Mucosa of descending colon (tissue), 1 donor: ENCODE measurements around the genes PI16 and CMTR1.

GRCh38 chr6:36954157-36955132 is at the start of gene PI16:
Gene PI16, plus strand, starts transcription at chr6:36954738.
- PRO-cap: no peak

DNA sequence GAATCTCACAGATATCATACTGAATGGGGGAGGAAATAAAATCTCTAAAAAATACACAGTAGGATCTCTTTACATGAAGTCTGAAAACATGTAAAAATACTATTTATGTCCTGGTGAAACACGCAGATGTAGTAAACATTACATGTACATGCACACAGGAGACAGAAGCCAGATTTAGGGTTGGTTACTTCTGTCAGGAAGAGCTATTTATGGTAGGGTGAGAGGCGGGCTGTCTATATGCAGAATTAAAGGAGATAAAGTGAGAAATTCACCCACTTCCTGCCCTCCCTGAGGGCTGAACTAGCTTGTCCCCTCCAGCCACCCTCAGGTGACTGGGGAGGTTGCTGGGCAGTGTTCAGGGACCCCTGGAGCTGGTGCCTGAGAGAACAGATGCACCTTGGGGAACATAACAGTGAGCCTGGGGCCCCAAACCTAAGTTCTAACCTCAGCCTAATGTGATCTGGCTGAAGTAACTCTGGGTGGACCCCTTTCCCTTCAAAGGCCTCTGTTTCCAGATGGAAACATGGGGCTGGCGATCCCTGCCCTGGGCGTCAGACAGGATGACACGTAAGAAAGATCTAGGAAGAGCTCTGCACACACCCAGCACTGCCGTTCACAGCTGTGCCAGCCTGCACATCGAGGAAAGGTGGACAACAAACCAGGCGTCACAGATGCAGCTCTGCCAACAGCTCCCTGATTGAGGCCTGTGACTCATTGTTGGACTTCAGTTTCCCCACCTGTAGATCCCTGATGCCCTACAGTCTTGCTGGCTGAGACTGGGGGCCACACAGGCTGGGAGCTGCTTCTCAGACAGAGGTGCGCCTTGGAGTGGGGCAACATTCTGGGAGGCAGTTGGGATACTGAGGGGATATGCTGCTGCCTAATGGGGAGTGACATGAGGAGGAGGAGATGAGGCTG is 1.3 kb downstream of the PI16 start:
- PRO-cap: no peak

DNA sequence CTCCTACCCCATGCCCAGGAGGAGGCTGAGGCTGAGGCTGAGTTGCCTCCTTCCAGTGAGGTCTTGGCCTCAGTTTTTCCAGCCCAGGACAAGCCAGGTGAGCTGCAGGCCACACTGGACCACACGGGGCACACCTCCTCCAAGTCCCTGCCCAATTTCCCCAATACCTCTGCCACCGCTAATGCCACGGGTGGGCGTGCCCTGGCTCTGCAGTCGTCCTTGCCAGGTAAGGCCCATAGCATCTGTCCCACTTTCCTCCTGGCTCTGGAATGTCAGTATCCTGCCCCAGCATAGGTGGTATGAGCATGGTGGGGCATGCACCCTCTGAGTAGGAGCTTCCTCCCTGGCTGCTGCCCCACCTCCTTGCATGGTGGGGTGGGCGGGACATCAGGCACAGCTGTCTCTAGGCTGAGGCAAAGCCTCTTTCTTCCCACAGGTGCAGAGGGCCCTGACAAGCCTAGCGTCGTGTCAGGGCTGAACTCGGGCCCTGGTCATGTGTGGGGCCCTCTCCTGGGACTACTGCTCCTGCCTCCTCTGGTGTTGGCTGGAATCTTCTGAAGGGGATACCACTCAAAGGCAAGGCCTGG is 8.9 kb downstream of the PI16 start:
- PRO-cap: no peak

DNA sequence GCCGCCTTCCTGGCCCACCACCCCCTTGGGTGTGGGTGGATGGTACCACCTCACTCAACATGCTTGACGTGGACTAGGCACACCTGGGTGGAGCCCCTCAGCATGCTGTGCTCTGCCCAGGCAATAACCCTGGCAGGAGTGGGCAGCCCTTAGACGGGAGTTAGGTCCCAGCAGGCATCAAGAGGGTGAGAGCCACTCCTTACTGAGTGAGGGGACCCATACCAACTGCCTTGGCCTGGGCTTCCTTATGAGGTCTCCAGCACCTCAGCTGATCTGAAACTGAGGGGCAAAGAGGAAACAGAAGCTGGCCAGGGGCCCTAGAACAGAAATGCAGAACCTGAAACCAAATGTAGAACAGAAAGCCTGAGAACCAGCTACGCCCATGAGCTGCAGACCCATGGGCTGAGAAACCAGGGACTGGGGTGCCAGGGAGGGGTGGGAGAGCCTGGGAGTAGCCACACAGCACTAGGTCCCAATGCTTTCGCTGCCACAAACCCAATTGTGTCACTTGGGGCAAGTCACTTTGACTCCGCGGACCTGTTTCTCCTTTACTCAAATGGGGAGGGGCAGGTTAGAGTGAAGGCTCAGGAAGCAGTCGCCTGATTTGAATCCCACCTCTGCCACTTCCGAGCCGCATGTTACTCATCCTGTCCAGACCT is 2.1 kb downstream of the FGD2 start:
- PRO-cap: bidirectional peak, plus-strand start at position 428 of the sequence, minus-strand start at position 281 of the sequence

- PRO-cap: no peak
Measured at GRCh38 chr6:37015583-37016026, 10.2 kb downstream of the FGD2 start.

- PRO-cap: no peak
Measured at GRCh38 chr6:37020518-37020918, 15.1 kb downstream of the FGD2 start.

- PRO-cap: no peak
Measured at GRCh38 chr6:37169940-37170065, 149 bp upstream of the PIM1 start.

- PRO-cap: unidirectional peak, minus-strand start at chr6:37172056; bidirectional peak, plus-strand start at chr6:37172460, minus-strand start at chr6:37172193
Measured at GRCh38 chr6:37172005-37172331, 2.0 kb downstream of the PIM1 start.

DNA sequence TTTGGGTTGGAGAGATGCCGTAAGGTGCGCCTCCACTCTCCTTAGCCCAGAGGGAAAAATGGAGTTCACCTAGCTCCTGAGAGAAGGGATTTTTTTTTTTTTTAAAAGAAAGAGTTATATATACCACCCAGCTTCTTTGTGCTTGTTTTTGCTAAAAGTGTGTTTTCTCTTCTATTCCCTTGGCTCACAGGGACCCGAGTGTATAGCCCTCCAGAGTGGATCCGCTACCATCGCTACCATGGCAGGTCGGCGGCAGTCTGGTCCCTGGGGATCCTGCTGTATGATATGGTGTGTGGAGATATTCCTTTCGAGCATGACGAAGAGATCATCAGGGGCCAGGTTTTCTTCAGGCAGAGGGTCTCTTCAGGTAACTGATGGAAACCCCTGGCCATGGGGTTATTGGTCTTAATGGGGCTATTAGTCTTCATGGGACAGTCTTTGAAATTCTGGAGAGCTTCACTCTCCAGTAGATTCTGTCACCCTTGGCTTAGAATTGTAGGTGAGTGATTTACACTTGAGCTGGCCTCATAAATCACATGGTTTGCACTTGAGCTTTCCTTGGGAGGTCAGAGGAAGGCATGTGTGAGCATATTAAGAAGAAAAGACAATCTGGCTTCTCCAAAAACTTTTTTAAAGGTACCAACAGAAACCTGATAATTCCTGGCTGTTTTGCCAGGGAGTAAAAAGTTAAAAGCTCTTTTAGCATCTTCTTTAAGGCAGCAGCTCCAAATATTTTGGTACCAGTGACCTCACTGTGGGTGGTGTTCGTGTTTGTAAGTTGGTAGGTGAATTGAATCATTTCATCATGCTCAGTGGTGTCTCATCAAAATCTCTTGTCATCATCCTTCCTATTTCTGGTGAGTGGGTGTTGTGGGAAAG is 3.1 kb downstream of the PIM1 start:
- PRO-cap: no peak

GRCh38 chr6:37176382-37177128 is 6.6 kb downstream of the PIM1 start:
- PRO-cap: no peak

DNA sequence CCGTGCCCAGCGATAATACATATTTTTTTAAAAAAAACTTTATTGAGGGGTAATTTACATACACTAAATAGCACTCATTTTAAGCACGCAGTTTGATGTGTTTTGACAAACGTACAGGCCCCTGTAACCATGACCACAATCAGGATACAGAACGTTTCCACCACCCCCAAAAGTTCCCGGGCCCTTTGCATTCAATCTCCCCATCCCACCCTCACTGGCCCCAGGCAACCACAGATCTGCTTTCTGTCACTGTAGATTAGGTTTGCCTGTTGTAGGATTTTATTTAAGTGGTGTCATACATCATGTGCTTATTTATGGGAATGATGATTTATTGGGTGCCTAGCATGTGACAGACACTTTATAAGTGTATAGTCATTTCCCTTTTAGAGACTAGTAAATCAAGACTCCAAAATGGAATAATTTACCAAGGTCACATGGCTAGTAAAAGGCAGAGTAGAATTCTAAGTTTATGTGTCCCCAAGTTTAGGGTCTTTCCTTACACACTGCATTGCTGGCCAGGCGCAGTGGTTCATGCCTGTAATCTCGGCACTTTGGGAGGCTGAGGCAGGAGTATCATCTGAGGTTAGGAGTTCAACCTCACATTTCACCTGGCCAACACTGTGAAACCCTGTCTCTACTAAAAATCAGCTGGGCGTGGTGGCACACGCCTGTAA is 22.0 kb downstream of the PIM1 start:
- PRO-cap: no peak

GRCh38 chr6:37371209-37371836 is 17.5 kb downstream of the RNF8 start:
- PRO-cap: no peak

GRCh38 chr6:37432750-37433351 is at the start of gene CMTR1:
Gene CMTR1, plus strand, starts transcription at chr6:37433221.
- PRO-cap: bidirectional peak, plus-strand start at chr6:37433226, minus-strand start at chr6:37433007

DNA sequence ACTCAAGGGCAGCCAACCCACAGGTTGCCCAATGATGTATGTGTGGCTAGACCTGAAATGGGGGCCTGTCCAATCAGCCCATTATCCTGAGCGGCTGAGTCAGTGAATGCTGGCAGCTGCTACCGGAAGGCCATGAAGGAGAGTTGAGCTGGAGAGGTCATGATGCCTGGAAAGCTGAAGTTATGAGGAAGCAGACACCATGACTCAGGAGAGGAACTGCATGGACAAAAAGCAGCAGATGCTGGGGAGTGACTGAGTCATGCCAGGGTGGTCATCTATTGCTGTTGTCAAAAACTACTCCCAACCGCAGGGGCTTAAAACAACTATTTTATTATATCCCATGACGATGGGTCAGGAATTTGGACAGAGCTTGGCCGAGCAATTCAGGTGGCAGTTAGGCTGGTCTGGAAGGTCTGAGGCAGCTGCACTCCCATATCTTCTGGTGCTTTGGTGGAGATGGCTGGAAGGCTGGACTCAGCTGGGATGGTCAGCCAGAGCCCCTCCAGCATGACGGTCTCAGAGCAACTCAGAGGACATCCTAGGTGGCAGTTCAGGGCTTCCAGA is 67.2 kb downstream of the MDGA1 start:
- PRO-cap: no peak

DNA sequence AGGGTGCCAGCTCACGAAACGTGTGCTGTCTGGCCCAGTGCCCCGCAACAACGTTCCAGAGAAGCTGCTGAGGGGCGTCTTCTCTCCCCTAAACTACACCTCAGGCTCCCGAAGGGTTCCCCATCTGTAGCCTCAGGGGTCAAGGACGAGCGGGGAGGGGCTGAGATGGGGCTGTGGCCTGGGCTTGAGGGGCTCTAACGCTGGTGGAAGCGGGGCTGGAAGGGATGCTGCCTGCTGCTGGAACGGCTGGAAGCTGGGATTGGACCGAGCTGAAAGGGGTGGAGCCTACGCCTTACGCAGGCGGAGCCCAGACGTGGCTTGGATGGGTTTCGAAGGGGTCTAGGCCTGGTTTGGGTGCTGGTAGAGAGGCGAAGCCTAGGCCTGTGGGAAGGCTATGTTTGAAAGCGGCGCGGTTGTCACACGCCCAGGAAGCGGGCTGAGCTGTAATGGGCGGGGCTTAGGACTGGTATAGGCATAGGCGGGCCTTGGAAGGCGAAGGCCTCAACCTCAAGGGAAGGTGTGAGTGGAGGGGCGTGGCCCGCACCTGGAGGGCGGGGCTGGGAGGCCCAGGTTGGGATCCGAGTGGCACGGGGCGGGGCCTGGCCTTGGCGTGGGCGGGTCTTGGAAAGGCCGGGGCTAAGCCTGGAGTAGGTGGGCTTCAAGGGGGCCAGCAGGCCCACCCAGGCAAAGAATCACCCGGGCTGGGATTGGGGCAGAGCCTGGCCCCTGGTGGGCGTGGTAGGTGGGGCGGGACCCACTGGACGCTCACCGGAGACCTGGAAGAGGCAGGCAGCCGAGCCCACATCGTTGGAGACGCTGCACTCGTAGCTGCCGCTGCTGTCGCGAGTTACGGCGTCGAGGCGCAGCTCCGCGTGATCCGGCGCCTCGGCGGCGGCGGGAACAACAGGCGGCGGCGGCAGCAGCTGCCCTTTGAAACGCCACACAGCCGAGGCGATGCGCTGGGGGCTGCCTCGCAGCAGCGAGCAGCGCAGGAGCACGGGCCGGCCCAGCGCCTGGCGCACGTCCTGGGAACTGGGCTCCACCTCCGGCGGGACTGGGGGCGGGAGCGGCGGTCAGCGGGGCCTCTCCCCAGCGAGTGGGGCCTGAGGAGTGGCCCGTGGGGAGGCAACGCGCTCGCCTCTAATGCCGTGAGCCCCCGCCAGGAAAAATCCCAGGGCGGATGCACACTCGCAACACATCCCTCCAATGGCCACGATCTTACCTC is 49.1 kb downstream of the MDGA1 start:
- PRO-cap: no peak

DNA sequence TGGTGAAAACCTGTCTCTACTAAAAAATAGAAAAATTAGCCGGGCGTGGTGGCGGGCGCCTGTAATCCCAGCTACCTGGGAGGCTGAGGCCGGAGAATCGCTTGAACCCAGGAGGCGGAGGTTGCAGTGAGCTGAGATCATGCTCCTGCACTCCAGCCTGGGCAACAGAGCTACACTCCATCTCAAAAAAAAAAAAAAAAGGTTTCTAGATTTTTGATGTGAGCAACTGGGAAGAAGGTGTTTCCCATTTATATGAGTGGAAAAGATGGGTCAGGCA is 105.9 kb downstream of the ZFAND3 start:
- PRO-cap: no peak

DNA sequence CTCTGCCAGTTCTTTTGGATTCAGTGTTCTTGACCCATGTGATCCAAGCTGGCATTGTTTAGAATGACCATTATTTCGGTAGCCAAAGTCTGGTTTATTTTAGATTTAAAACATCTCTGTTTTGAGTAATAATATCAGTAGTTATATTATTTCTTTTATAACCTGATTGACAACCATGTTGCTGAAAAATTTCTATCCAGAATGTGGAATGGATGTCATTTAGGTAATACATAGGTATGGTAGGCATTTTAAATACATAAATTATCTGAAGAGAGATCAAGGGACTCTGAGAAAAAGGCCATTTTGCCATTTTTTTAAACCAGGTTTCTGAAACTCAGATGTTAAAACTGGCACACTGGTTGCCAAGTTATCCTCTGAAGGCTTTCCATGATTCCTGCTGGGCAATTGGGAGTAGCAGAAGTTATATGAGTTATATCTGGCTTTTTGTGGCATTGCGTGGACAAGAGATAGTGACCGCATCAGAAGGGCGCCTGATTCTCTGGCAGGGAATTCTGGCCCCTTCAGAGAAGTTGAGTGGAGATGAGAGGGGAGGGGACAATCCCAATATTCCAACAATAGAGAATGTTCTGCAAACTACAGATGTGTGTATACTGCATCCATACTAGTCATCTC is 107.5 kb downstream of the ZFAND3 start:
- PRO-cap: no peak

DNA sequence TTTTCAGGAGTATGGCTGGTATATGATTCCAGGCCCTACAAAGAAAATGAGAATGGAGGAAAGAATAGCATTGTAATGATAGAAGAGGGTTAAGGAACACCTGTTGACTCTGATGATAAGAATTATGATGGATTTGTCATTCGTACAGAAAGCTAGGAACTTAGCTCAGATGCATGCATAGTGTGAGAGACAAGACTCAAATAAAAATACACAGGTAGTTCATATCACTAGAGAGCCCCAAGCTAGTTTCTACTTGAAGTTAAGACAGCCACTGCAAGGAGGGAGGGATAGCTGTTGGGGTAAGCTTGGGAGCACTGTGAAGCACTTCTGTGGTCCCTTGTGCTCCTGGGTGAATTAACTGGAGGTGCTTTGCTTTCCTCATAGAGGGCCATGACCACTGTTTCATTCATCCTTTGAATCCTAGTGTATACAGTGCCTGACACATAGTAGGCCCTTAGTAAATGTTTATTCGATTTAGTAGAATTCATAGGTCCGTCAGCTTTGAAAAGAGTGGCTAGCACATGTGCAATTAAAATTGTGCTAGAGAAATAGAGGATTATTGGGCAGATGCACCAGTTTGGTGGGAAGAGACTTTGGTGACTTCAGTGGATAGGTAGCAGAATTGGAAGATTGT is 177.9 kb downstream of the ZFAND3 start:
- PRO-cap: no peak

- PRO-cap: no peak
Measured at GRCh38 chr6:38138205-38139166, 319.0 kb downstream of the ZFAND3 start.

DNA sequence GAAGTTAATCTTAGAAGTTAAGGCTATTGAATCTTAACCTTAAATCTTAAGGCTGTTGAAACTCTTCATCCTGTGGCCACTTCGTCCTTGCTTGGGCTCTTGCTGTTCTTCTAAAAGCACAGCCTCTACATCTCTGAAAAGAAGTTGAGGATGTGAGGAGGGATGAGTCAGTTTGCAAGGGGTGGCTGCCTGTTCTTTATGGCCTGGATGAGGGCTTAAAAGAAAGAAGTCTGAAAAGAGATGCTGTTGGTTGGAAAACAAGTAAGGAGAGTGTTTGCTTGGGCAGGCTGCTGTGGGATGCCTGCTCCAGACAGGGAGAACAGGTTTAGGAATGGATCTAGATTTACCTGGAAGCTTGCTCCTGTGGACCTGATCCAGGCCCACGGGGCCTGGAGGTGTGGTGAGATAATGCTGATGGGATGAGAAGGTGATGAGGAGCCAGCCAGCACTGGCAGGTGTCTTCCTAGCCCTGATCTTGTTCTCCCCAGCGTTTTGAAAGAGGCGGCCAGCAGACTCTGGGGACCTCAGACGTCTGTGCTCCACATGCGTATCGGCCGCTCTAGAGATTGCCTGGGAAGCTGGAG is 331.1 kb downstream of the ZFAND3 start:
- PRO-cap: no peak